Measurements from ENCODE around the genes MCRS1 and FAM186B.

DNA sequence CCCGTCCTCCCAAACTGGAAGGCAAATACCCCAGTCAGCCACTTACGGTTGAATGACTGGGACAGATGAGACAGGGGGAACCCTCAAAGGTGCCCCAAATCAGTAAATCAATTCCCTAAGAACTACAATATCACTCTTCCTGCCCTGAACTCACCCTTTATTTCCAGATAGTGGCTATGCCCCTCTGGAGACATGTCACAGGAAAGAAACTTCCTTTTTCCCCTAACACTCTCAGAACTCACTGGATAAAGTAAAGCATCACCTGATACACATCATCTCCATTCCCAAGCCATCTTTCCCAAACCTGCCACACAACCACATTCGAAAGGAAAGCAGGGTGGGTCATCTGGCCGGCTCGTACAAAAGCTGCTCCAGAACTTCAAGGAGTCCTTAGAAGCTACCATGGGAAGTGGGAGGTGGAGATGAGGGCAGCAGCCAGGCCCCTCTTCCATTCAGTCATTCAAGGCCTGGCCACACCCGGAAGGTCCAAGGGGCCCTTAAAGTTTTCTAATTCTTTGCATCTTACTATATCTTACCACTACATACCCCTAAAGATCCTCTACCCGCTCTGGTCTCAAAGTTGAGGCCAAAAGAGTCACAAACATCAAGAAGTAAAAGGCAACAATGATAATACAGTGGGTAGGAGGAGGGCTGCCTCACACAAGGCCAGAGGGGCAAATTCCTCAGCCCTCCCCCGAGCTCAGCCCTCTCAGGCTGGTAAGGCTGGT is 3.7 kb downstream of the KMT2D start:
- PRO-cap, 3 experiments: no peak in any of the 3 experiments
- RAMPAGE, long total RNA, 4 experiments: no peak in any of the 4 experiments
- RRBS: no CpG with 5 or more reads among the region's 8 CpGs

- PRO-cap, 3 experiments: no peak in any of the 3 experiments
- RAMPAGE, long total RNA, 4 experiments: no peak in any of the 4 experiments
- RRBS: no CpG with 5 or more reads among the region's 5 CpGs
Observed at GRCh38 chr12:49057696-49058524, 2.7 kb downstream of the KMT2D start.

- PRO-cap, 3 experiments: no peak in any of the 3 experiments
- RAMPAGE, long total RNA, 4 experiments: no peak in any of the 4 experiments
- RRBS: no CpG with 5 or more reads among the region's 15 CpGs
Observed at GRCh38 chr12:49088003-49088633, 6.5 kb downstream of the DHH start.

DNA sequence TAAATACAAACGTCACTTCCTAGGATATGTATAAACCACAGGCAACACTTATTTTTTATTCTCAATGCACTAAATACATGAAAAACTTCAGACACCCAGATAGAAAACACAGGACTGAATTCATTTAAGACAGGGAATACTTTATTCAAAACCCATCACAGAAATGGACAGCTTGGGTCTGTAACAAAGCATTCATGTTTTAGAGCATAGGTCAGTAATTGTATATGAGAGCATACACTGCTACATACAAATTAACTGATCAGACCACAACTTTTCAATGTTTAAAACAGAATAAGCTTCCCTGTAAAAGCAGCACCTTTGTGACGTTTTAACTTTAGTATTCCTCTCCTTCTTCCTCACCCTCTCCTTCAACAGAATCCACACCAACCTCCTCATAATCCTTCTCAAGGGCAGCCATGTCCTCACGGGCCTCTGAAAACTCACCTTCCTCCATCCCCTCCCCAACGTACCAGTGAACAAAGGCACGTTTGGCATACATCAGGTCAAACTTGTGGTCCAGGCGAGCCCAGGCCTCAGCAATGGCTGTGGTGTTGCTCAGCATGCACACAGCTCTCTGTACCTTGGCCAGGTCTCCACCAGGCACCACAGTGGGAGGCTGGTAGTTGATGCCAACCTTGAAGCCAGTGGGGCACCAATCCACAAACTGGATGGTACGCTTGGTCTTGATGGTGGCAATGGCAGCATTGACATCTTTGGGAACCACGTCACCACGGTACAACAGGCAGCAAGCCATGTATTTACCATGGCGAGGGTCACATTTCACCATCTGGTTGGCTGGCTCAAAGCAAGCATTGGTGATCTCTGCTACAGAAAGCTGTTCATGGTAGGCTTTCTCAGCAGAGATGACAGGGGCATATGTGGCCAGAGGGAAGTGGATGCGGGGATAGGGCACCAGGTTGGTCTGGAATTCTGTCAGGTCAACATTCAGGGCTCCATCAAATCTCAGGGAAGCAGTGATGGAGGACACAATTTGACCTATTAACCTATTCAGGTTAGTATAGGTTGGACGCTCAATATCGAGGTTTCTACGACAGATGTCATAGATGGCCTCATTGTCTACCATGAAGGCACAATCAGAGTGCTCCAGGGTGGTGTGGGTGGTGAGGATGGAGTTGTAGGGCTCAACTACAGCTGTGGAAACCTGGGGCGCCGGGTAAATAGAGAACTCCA is 3.8 kb downstream of the TUBA1A start:
- PRO-cap, 3 experiments: no peak in any of the 3 experiments
- RAMPAGE, long total RNA, 4 experiments: start-site peak on the minus strand in 2 of 4 experiments, centred at positions 671 to 709 of the sequence, 149 to 168 reads per replicate
- RRBS: no CpG with 5 or more reads among the region's 16 CpGs

DNA sequence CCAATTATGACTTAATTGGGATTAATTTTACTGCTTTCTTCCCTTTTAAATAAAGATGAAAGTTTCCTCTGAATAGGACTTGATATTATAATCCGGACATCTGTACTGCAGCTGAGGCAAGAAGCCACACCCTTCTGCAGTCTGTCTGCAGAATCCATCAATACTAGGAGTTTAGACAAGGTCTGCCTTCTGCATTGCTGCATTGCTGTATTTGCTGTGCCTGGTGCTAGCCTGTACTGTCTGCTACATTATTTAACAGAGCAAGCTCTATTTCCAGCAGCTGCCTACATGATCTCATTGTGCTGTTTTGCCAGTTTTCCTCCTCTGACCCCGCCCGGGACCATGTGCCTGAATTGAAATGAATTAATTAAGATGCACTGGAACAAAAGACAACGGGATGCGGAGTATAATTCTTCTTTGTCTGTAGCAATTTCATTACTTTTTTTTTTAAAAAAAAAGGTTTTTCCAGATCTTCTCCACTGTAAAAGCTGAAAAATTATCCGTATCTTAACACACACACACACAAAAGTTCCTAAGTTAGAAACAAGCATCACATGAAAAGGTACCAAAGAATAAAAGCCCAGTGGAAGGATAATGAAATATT is 1.6 kb downstream of the TUBA1A start:
- PRO-cap, 3 experiments: peak in 1 of 3 experiments; most common plus-strand start position 385 of the sequence (in 1); most common minus-strand start position 245 of the sequence (in 1)
- RAMPAGE, long total RNA, 4 experiments: no peak in any of the 4 experiments
- RRBS: no CpG with 5 or more reads among the region's 6 CpGs

- PRO-cap, 3 experiments: peak in 1 of 3 experiments; most common plus-strand start chr12:49201618 (in 1)
- RAMPAGE, long total RNA, 4 experiments: no peak in any of the 4 experiments
- RRBS: no CpG with 5 or more reads among the region's 3 CpGs
Observed at GRCh38 chr12:49201217-49201804, 12.4 kb upstream of the TUBA1A start.

- PRO-cap, 3 experiments: peak in 2 of 3 experiments; most common plus-strand start chr12:49233120 (in 1); most common minus-strand start chr12:49233153 (in 2)
- RAMPAGE, long total RNA, 4 experiments: no peak in any of the 4 experiments
- RRBS: no CpG with 5 or more reads among the region's 15 CpGs
Observed at GRCh38 chr12:49232701-49233641, 31.9 kb upstream of the TUBA1C start.

DNA sequence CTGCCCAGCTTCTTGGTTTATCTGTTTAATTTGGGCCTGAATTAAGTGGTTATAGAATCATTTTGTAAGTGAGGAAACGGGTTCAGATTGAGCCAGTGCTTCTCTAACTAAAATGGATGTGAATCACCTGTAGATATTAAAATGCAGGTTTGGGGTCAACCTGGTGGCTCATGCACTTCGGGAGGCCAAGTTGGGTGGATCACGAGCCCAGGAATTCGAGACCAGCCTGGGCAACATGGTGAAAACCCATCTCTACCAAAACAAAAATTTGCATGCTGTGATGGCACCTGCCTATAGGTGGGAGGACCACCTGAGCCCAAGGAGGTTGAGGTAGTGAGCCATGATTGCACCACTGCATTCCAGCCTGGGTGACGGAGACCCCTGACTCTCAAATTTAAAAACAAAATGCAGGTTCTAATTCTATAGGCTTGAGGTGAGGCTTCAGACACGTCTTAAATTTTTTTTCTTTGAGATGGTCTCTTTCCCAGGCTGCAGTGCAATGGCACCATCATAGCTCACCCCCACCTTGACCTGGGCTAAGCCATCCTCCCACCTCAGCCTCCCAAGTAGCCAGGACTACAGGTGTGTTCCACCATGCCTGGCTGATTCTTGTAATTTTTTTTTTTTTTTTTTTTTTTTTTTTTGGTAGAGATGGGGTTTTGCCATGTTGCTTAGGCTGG is 8.9 kb downstream of the TUBA1C start:
- PRO-cap, 3 experiments: no peak in any of the 3 experiments
- RAMPAGE, long total RNA, 4 experiments: no peak in any of the 4 experiments
- RRBS: no CpG with 5 or more reads among the region's 6 CpGs

GRCh38 chr12:49345975-49346482 is 659 bp upstream of the DNAJC22 start:
- PRO-cap, 3 experiments: no peak in any of the 3 experiments
- RAMPAGE, long total RNA, 4 experiments: no peak in any of the 4 experiments
- RRBS: 4% methylated on average over 25 of the region's 36 CpGs

DNA sequence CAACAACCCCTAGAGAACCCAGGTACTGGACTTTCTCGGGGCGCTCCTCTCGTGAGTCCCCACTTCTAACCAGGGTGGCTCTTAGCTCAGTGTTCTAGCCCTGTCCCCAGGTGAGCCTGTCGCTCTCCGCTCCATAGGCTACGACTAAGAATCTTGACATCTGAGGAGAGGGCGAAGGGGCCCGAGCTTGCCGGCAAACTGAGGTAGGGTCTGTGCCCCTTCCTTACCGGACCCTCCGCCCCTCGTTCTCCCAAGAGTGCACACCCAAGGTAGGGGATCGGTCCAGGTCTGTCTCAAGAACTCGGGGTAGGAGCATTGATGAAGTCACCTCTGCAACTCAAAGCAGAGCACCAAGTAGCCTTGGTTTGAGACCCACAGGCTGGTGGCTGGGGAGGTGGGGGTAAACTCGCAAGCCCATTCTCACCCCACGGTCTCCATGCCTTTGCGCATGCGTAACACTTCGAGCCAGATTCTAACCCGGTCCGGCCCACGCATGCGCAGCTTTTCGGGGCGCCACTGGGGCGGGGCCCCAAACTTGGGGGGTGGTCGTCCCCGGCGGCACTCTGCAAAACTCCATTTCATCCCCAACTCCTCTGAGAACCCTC is 420 bp downstream of the MCRS1 start:
- PRO-cap, 3 experiments: peak in 1 of 3 experiments; most common plus-strand start position 468 of the sequence (in 1); most common minus-strand start position 431 of the sequence (in 1)
- RAMPAGE, long total RNA, 4 experiments: no peak in any of the 4 experiments
- RRBS: 2% methylated on average over 3 of the region's 29 CpGs

DNA sequence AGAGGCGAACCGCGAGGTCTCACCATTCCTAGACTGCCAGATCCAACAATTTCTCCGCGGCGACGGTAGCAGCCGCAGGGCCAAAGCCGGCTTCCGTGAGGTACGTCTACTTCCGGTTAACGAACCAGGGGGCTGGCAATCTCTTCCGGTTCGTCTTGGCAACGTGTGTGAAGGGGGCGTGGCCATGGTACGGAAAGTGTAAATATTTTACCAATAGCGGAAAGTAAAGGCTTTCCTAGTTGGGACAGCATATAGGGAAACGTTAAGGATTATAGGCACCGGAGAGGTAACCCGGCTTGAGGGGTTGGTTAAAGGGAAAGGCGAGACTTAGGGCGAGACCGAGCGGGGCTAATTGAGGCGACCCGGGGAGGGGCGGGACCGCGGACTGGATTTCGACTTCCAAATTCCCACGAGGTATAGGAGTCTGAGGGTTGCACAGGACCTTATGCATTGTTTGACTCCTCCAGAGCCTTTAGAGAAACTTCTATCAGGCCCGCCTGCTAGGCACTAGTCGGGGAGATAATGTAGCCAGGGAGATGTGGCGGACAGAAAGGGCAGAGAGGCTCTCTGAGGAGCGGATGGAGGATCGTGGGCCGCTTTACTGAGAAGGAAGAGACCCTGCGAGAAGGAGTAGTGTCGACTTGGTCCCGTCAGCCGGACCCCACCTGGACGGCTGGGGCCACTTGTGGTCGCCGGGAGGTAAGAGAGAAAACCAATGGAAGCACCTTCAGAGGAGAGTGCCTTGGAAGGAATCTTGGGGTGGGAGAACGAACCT is at the start of gene MCRS1:
TSS of gene MCRS1 (minus strand) at position 118 of the 775 bp plus-strand sequence.
- PRO-cap, 3 experiments: peak in 3 of 3 experiments; most common plus-strand start position 417 of the sequence (in 1); most common minus-strand start position 108 of the sequence (in 2)
- RAMPAGE, long total RNA, 4 experiments: start-site peak on the plus strand in 3 of 4 experiments, centred at positions 78 to 194 of the sequence, 7 to 10 reads per replicate; start-site peak on the minus strand in 4 of 4 experiments, centred at positions 83 to 108 of the sequence, 16 to 123 reads per replicate
- RRBS: 2% methylated on average over 11 of the region's 47 CpGs

DNA sequence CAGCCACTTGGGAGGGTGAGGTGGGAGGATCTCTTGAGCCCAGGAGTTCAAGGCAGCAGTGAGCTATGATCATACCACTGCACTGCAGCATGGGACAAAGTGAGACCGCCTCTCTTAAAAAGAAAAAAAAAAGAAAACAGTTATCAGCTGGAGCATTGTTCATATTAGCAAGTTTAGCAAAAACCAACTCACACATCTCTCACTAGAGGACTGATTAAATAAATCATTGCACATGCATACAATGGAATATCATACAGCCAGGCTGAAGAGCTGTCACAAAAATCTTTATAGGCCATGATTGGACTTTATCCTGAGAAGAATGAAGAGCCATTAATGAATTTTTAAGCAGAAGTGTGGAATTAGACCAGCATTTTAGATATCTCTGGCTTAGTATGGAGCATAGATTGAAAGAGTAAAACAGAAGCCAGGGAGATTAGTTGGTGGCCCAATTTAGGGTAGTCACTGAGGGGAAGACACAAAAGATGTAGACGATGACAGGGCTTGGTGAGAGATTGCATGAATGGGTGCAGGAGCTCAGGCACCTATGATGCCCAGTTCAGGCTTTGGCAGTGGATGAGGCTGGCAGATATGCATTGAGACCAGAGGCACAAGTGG is 8.6 kb upstream of the MCRS1 start:
- PRO-cap, 3 experiments: no peak in any of the 3 experiments
- RAMPAGE, long total RNA, 4 experiments: no peak in any of the 4 experiments
- RRBS: no CpG with 5 or more reads among the region's 2 CpGs

DNA sequence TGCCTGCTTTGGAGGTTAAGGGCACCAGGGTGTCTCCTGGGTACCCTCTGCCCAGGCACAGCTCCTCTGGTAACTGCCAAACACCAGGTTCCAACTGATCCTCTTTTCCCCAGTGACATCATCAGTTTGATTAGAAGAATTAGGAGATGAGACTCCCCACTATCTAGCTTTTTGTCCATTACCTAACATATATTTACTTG is at the start of gene FAM186B:
TSS of gene FAM186B (minus strand) at position 96 of the 200 bp plus-strand sequence.
- PRO-cap, 3 experiments: no peak in any of the 3 experiments
- RAMPAGE, long total RNA, 4 experiments: no peak in any of the 4 experiments

GRCh38 chr12:49621917-49622343 is 1.4 kb upstream of the PRPF40B start:
- PRO-cap, 3 experiments: no peak in any of the 3 experiments
- RAMPAGE, long total RNA, 4 experiments: no peak in any of the 4 experiments
- RRBS: no CpG with 5 or more reads among the region's 25 CpGs

- PRO-cap, 3 experiments: no peak in any of the 3 experiments
- RAMPAGE, long total RNA, 4 experiments: no peak in any of the 4 experiments
- RRBS: no CpG with 5 or more reads among the region's 1 CpG
Observed at GRCh38 chr12:49706236-49706334, 1.1 kb downstream of the FMNL3 start.

DNA sequence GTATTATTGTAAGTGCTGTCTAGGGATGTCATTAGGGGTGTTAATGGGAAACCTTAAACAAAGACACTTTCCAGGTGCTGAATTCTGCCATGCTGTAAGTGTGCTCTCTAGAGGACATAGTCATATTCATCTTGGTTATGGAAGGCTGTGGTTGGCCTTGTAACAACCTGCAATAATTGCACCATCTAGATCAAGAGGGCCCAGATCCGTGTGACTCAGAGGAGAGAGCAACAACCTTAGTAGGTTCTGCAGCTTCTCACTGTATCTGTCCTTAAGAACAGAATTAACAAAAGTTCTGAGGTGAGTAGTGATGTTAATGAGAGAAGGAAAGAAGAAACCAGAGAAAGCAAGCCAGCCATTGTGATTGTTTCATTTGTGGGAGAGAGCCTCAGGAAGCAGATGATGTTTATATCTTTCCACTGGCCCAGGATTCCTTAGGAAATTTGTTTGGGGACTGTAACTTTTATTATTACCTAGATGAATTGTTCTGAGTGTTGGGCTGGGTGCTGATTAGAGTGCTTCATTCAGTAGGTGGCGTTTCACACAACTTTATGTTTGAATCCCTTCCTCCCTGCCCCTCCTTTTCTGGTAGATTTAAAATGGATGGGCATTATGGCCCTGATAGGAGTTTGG is 9.2 kb downstream of the TMBIM6 start:
- PRO-cap, 3 experiments: no peak in any of the 3 experiments
- RAMPAGE, long total RNA, 4 experiments: no peak in any of the 4 experiments
- RRBS: no CpG with 5 or more reads among the region's 2 CpGs

DNA sequence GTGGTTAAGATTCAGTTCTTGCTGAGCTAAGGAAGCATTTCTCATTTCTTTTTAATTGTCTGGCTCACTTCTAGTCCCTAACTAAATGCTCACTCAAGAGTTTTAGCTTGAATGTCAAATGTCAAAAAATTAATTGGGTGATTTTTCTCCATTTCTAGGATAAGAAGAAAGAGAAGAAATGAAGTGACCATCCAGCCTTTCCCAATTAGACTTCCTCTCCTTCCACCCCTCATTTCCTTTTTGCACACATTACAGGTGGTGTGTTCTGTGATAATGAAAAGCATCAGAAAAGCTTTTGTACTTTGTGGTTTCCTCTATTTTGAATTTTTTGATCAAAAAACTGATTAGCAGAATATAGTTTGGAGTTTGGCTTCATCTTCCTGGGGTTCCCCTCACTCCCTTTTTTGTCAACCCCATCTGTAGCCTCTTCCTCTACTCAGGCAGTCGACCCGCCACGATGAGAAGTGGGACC is 21.4 kb downstream of the TMBIM6 start:
- PRO-cap, 3 experiments: no peak in any of the 3 experiments
- RAMPAGE, long total RNA, 4 experiments: no peak in any of the 4 experiments
- RRBS: no CpG with 5 or more reads among the region's 3 CpGs

- PRO-cap, 3 experiments: no peak in any of the 3 experiments
- RAMPAGE, long total RNA, 4 experiments: no peak in any of the 4 experiments
- RRBS: no CpG with 5 or more reads among the region's 5 CpGs
Observed at GRCh38 chr12:49763187-49763457, 21.8 kb downstream of the TMBIM6 start.

DNA sequence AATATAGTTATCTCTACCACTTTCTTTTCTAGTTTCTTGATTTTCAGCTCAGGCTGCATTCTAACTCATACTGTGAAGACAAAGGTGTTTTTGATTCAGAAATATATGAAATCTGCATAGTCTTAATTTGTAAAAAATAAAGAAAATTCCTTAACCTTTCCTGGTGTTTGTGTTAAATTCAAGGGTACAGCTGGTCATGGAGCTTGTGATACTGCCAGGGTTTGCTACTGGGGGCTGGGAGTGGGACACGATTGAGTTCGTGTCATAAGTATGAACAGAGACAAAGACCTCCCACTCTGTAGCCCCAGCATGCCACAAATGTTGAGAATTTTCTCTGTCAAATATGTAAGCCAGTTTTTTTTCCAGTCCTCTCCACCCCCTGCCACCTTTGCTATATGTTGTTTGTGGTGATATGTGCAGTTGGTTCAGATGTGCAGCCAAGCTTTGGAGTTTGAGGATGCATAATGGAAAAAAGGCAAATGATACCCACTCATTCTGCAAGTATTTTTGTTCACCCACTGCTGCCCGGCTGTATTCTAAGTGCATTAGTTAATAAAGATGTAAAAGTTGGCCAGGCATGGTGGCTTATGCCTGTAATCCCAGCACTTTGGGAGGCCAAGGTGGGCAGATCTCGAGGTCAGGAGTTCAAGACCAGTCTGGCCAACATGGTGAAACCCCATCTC is 23.6 kb downstream of the TMBIM6 start:
- PRO-cap, 3 experiments: no peak in any of the 3 experiments
- RAMPAGE, long total RNA, 4 experiments: no peak in any of the 4 experiments
- RRBS: no CpG with 5 or more reads among the region's 4 CpGs

GRCh38 chr12:49795610-49796105 is 32.6 kb downstream of the NCKAP5L start:
- PRO-cap, 3 experiments: no peak in any of the 3 experiments
- RAMPAGE, long total RNA, 4 experiments: no peak in any of the 4 experiments
- RRBS: no CpG with 5 or more reads among the region's 14 CpGs